ENCODE results near the genes IMPDH1 and HILPDA.

- PRO-cap, 2 experiments = peak in 2 of 2 experiments; most common plus-strand start chr7:127392349 (in 2); most common minus-strand start chr7:127392130 (in 1)
These were observed 829 bp downstream of the ZNF800 start for GRCh38 chr7:127391289-127392468.

DNA sequence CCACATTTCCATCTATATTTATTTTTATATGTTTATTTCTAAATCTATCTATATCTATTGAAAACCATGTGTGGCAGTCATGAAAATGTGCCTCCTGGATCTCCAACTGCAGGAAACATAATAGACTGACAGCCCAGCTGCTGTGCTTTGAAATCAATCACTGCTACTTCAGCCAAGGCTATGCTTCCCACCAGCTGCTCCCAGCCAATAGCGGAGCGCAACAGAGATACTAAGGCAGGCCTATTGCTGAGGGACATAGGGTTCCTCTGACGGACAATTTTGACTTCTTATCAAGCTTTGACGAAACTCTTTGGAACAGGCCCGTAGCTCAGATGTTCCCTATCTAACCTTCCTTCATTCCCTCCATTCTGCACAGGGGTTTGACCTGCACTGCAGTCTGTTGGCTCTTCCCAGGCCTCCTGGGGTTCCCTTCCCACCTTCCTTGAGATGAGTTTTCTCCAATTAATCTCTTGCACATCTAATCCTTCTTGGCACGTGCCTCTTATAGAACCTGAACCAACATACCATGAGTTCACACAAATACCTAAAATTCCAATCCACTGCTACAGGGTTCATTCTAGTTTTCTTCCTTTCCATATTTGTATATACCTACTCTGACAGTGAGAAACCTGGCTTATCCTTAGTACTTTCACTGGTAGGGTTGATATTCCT, 146.8 kb downstream of the LRRC4 start:
- PRO-cap, 2 experiments = no peak in any of the 2 experiments

- PRO-cap, 2 experiments = no peak in any of the 2 experiments
These were observed 54.5 kb downstream of the LRRC4 start for GRCh38 chr7:127976577-127977304.

DNA sequence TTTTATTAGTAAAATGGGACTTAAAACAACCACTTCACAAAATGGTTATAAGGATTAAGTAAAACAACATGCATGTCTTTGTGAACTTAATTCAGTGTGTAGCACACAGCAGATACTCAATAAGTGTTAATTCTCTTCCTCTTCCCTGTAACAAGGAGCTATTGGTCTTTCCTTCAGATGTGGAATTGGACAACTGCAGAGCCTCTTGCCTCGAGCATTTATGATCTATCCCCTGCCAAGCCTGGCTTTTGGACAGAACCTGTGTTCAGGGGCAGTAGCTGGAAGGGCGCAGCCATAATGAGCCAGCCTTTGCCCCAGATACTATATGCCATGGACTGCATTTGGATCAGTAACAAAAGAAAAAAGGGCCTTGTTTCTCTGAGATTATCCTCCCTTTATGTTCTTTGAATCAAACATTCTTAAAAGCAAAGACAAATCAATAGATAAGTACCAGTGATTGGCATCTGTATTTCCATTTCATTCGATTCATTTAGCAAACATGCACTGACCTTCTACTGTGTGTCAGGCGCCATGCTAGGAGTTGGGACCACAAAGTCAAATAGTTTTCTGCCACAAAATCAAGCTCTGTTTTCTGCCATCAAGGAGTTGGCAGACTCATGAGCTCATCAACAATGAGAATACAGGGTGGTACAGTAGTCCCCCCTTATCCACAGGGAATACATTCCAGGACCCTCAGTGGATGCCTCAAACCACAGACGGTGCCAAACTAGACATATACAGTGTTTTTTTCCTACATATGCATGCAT, 25.0 kb upstream of the LRRC4 start:
- PRO-cap, 2 experiments = no peak in any of the 2 experiments

- PRO-cap, 2 experiments = no peak in any of the 2 experiments
These were observed 30.7 kb upstream of the LRRC4 start for GRCh38 chr7:128061925-128062432.

GRCh38 chr7:128166506-128166944, 74.6 kb upstream of the LEP start:
- PRO-cap, 2 experiments = no peak in any of the 2 experiments

- PRO-cap, 2 experiments = no peak in any of the 2 experiments
These were observed 4.9 kb downstream of the IMPDH1 start for GRCh38 chr7:128404950-128405193.

GRCh38 chr7:128409354-128410177, at the start of gene IMPDH1:
TSS of gene IMPDH1 (minus strand) at chr7:128409982.
- PRO-cap, 2 experiments = peak in 2 of 2 experiments; most common plus-strand start chr7:128409781 (in 1); most common minus-strand start chr7:128409963 (in 2)

- PRO-cap, 2 experiments = peak in 2 of 2 experiments; most common plus-strand start chr7:128455903 (in 2); most common minus-strand start chr7:128455665 (in 2)
These were observed at the start of gene HILPDA for GRCh38 chr7:128455381-128456594. TSS of gene HILPDA (plus strand) at chr7:128455878.

DNA sequence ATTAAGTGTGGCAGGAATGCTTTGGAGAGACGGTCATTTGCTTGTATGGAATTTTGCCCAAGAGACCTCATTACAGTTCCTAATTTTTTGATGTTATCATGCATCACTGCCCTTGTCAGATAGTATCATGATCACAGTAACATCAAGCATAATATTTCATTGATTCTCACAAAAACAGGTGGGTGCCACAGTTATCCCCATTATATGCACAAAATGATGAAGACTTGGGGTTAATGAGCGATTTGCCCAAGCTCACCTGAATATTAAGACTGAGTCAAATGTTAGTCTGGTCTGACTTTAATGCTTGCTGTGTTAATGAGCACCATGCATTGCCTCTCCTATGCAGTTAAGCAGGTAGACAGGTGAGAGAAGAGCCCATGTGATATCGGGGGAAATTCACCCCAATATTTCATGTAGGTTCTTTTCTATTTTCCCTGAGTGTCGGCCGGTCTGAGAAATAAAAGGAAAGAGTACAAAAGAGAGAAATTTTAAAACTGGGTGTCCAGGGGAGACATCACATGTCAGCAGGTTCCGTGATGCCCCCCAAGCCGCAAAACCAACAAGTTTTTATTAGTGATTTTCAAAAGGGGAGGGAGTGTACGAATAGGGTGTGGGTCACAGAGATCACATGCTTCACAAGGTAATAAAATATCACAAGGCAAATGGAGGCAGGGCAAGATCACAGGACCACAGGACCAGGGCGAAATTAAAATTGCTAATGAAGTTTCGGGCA, 42.2 kb upstream of the GARIN1A start:
- PRO-cap, 2 experiments = no peak in any of the 2 experiments

DNA sequence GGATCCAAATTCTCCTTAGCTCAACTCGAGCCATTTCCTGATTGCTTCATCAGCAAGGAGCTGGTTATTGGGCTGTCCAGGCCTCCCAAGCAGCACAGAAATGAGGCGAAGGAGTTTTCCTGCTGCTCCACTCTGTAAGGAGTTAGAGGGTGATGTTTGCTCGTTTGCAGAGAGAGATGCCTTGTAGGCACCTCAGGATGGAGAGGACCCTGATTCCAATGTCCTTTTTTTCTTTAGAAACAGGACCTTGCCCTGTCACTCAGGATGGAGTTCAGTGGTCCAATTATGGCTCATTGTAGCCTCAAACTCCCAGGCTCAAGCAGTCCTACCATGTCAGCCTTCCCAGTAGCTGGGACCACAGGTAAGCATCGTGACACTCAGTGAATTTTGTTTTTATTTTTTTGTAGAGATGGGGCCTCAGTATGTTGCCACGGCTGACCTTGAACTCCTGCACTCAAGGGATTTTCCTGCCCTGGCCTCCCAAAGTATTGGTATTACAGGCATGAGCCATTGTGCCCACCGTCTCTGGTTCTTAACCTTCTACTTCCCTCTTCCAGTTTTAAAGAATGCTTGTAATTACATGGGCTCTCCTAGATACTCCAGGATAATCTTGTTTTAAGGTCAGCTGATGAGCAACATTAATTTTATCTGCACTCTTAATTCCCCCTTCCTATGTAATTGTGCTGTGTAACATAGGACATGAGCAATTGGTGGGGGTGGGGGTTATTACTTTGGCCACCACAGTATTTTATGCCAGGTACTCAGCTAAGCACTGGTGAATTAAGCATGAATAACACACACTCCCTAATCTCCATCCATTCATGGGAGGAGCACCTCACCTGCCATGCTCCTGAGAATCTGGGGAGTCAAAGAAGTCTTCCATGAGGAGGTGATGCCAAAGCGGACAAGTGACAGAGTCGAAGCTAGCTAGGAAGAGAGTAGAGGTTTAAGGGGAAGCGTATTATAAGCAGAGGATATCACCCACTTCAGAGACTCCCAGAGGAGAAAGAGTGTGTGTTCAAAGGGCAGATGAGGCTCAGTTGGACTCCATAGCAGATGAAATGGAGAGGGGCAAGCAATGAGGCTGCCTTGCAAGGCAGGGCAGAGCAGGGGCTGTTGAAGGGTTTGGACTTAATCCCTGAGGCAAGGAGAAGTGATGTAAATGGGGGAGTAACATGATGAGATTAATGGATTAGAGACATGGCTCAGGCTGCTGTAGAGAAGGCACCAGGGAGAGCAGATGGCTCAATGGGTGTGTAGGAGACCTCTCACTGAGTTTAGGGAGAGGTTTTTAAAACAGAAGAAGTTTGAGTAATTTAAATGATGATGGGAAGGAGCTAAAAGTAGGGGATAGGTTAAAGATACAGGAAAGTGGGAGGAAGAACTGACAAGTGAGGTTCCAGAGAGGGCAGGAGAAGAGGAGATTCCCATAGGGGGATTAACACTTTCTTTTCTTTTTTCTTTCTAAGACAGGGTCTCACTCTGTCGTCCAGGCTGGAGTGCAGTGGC, 33.0 kb upstream of the GARIN1A start:
- PRO-cap, 2 experiments = no peak in any of the 2 experiments

- PRO-cap, 2 experiments = peak in 2 of 2 experiments; most common plus-strand start chr7:128829683 (in 2); most common minus-strand start chr7:128829421 (in 2)
These were observed 915 bp upstream of the FLNC start for GRCh38 chr7:128829131-128829850.

DNA sequence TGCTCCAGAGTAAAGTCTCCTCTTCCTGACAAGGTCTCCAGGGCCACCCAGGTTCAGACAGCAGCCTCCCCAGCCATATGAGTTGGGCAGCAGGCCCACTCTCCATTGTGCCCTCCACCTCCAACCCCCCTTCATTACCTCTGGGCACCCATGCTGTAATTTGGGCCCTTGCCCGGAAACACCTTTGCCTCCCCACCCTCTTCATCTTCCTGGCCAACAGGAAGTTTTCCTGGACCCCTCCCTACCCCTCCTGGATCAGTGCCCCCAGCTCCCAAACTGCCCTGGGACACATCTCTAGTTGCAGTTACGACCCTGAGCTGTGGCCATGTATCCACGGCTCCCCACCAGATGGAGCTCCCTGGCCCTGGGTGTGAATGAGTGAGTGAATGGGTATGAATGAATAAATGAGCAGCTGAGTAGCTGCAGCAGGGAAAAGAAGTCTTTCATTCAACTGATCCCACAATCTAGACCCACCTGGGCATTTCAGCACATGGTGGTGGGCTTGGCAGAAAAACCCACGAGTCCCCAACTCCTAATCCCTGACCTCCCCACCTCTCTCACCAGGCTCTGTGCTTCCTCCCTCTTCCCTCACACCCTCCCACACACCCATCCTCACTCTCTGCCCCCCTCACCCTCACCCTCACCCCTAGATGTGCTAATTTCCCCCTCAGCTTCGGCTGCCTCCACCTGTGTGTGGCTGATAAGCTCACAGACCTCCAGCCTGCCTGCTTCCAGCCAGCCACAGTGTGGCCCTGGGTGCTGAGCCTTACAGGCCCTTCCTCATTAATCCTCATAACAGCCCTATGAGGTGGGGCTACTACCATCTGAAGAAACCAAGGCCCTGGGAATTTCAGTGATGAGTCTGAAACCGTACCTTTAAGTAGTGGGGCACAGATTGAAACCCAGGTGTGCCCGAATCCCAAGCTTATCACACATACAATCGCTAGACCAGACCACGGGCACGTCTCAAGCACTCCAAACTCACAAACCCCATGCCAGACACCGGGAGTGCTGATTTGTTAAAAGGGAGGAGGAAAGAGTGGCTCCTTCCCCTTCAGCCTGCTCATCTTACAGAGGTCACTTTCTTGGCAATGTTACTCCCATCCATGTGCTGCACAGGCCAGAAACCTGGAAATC, 2.4 kb upstream of the ATP6V1F start:
- PRO-cap, 2 experiments = peak in 2 of 2 experiments; most common plus-strand start position 241 of the sequence (in 1)

GRCh38 chr7:128893001-128893675, 17.4 kb downstream of the KCP start:
- PRO-cap, 2 experiments = no peak in any of the 2 experiments

DNA sequence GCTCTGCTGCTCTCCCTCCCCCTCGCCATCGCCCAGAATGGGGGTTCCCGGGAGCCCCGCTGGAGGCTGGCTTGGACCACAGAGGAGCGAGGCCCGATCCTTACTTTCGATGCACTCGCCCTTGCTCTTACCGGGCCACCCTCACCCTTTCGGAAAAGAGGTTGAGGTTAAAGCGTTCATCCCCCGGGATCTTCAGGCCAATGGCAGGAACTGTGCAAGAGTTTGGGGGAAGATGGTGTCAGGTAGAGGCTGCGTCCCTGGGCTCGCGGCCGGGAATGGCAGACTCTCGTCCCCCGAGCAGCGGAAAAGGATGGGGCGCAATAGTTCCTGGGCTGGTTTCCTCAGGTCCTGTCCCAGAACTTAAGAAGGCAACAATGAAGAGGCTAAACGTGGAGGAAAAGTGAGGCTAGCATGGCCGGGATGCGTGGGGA, 673 bp downstream of the IRF5 start:
- PRO-cap, 2 experiments = no peak in any of the 2 experiments

GRCh38 chr7:128938816-128940007, 1.5 kb downstream of the IRF5 start:
- PRO-cap, 2 experiments = no peak in any of the 2 experiments

DNA sequence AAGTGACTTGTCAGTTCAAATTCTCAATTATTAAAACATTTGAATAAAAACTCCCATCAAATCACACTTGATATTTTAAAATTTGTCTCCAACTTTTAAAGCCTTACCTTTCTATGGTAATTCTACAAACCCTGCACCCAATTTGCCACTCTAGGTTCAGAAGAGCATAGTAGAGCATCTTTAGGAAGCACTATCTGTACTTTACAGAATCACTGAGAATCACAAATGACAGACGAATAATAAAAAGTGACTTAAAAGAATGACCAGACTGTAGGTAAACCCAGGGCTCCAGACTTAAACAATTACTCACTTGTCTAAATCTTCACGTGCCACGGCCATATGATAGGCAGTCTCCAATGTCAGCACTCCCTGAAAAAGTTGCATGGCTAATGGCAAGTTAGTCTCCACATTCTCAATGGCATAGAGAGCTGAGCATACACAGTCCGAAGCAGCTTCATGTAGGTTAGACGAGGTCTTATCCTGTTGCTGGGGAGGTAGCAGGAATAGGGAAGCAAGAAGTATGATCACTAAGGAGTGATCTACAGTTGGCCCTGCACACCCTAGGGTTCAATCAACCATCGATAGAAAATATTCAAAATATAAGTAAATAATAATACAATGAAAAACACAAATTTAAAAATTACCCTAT, 54.0 kb downstream of the TNPO3 start:
- PRO-cap, 2 experiments = no peak in any of the 2 experiments

GRCh38 chr7:129167869-129168933, 20.2 kb upstream of the SMO start:
- PRO-cap, 2 experiments = no peak in any of the 2 experiments

DNA sequence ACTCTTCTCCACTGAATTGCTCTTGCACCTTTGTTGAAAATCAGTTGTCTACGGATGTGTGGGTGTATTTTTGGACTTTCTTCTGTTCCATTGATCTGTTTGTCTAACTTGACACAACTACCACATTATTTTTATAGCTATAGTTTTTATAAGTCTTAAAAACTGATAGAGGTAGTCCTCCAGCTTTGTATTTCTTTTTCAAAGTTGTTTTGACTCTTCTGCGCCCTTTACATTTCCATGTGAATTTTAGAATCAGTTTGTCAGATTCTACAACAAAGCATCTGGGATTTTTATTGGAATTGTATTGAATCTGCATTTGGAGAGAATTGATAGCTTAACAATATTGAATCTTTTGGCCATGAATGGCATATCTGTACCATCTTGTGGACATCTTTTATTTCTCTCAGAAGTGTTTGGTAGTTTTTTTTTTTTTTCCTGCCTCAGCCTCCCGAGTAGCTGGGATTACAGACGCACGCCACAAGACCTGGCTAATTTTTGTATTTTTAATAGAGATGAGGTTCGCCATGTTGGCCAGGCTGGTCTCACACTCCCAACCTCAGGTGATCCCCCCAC, 54.1 kb downstream of the AHCYL2 start:
- PRO-cap, 2 experiments = no peak in any of the 2 experiments

GRCh38 chr7:129427516-129427989, 6.7 kb upstream of the STRIP2 start:
- PRO-cap, 2 experiments = no peak in any of the 2 experiments

Data from psoas muscle (tissue), 2 donors.